Myometrial cell (primary cell): ENCODE results near the genes SSTR4 and SYNDIG1.

DNA sequence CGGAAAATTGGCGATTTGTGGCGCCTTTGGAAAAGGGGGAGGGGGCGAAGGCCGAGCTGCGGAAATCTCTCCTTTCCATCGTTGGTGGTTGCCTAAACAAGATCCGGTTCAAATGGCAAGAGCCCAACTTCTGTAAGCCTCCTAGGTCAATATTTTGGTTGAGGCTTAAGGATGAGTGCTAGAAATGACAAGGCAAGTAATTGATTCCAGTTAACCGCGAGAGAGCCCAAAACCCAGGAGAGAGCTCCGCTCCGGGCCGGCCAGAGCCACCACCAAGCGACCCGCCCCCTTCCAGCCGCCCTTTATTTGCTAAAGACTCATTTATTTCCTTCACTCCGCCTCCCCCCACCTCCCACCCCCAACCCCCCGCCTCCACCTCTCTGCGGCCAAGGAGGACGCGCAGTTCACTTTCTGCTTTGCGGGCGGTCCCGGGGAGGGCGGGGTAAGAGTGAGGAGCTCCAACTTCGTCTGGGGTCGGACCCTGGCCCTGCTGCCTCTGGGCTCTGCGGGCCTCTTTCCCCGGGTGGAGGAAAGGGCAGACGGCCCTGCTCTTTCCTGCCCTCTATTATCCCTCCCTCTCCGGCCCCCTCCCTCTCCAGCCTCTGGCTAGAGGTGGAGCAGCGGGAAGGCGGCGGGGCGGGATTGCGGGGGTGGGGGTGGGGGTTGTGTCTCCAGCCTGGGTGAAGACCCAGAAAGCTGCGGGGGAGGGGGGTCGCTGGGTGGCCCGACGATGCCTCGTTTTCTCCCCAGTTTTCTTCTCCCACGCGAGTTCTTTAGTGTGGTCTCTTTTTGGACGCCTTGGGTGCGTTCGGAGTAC is 965 bp upstream of the NKX2-2 start:
- RAMPAGE, long total RNA, result no peak

GRCh38 chr20:22371750-22372238 is 212.6 kb downstream of the FOXA2 start:
- RAMPAGE, long total RNA, result no peak

DNA sequence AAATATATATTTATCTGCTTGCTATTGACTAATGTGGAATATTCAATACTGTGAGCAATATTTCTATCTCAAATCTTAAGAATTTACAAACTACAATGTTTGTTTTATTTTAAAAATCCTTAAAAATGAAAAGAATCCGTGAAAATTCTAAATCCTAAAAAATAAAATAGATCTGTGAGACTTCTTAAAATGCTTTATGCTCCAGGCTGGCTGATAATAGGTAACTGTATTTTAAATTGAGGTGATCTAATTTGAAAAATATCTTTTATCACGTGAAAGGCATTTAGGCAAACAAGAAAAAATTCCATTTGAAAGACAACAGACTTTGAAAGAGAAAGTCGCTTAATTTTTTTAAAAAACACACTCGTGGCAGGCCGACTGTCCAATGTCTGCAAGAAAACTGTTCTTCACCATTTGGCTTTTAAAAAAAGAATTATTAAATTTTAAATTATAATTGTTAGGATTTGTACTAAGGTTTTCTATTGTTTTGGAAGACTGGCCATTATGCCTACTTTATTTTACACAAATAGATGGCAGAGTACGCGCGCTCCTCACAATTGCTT is 14.0 kb downstream of the FOXA2 start:
- RAMPAGE, long total RNA, result no peak

- RAMPAGE, long total RNA, result no peak
These were observed 138.4 kb upstream of the FOXA2 start for GRCh38 chr20:22722659-22723208.

DNA sequence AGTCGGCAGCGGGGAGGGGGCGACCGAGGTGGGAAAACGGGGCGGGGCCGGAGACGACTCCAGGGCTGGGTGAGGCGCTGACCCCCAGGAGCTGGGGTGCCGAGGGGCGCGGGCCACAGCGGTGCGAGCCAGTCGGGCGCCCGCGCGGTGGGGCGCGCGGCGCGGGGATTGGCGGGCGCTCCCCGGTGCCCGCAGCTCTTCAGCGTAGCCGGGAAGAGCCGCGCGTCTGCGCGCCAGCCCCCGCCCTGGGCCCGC is at the start of gene SSTR4:
TSS of gene SSTR4 (plus strand) at position 151 of the 255 bp plus-strand sequence.
- RAMPAGE, long total RNA, result no peak

GRCh38 chr20:23049210-23049497 is 318 bp downstream of the THBD start:
- RAMPAGE, long total RNA, result no peak

DNA sequence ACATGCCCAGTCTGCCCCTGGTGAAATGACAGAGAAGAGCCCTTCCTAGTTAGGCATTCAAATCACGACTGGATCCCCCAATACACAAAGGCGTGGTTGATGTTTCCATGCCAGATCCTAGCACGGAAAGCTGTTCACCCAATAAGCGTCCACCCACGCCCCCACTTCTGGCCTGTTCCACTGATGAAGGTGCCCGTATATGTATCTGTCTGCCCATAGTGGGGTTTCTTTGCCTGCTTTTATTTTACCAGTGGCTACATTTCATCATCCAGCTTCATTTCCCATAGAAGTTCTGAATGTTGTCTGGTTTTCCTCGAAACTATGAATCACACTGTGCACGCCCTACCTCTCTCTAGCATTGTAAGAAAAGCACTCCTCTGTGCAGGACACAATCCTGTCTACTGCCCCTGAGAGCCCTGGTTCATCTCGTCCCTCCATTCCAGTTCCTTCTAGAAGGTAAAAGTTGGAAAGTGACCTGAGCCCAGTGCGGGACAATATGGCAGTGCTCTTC is 8.8 kb upstream of the CD93 start:
- RAMPAGE, long total RNA, result no peak

- RAMPAGE, long total RNA, result no peak
These were observed 20.3 kb upstream of the CD93 start for GRCh38 chr20:23106254-23107051.

DNA sequence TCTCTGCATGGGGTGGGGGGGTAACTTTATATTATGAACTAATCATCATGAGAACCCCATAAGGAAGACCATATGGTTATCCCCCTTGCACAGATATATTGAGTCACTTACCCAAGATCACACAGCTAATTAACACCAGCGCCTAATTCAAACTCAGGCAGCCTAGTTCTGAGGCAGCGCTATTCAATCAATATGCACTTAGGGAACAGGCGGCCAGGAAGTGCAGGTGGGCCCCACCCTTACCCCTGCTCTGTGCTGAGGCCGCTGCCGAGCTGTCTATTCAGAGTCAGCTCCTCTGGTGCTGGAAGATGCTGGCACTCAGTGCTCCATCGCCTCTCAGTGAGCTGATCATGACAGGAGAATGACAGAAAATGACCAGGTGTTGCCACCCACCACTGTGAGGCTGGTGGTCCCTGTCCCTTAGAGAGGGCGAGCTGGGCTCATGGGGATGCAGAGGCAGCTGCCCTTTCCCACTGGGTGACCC is 42.3 kb upstream of the CD93 start:
- RAMPAGE, long total RNA, result no peak

DNA sequence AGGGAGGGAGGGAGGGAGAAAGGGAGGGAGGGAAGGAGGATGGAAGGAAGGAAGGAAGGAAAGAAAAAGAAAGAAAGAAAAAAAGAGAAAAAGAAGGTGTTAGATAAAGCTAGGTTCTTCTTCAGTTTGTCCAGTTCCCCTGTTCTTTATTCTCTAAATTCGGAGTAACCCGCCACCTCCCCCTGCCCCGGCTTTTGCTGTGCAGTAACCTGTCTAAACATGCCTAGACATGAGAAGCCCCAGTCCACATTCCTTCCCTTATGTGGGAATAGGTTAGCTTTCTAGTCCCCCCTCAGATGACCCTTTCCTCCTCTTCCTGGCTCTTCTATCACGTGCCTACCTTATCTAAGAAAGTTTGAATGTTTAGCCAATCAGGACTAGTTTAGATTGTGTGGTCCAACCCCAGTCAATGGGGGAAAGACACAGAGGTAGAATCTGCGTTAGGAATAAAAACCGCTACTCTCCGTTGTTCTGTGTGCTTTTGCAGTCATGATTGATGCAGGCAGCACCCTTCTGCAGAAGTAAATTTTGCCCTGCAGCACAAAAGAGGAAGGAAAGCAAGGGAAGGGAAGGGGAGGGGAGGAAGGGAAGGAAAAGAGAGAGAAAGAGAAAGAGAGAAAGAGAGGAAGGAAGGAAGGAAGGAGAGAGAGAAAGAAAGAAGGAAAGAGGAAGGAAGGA is 69.0 kb upstream of the CD93 start:
- RAMPAGE, long total RNA, result no peak

- RAMPAGE, long total RNA, result no peak
These were observed 94.3 kb upstream of the CD93 start for GRCh38 chr20:23180274-23180901.

DNA sequence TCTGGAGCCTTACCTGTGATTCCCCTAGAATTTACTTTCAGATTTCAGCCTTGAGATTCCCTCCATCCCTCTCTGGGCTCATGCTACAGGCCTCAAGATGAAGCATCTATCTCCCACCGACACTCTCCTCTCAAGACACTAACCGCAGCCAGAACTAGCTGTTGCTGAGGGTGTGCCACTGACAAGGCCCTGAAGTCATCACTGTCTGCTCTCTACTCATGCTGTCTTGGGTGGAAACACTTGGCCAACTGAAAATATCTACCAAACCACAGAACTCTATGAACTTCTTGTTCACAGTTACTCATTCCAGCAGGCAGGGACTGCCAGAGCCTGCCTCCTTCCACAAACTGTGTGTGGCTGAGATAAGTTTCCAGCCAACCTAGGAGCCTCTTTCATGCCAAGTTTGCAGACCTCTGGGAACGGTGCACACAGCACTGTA is 45.6 kb upstream of the NXT1 start:
- RAMPAGE, long total RNA, result no peak

DNA sequence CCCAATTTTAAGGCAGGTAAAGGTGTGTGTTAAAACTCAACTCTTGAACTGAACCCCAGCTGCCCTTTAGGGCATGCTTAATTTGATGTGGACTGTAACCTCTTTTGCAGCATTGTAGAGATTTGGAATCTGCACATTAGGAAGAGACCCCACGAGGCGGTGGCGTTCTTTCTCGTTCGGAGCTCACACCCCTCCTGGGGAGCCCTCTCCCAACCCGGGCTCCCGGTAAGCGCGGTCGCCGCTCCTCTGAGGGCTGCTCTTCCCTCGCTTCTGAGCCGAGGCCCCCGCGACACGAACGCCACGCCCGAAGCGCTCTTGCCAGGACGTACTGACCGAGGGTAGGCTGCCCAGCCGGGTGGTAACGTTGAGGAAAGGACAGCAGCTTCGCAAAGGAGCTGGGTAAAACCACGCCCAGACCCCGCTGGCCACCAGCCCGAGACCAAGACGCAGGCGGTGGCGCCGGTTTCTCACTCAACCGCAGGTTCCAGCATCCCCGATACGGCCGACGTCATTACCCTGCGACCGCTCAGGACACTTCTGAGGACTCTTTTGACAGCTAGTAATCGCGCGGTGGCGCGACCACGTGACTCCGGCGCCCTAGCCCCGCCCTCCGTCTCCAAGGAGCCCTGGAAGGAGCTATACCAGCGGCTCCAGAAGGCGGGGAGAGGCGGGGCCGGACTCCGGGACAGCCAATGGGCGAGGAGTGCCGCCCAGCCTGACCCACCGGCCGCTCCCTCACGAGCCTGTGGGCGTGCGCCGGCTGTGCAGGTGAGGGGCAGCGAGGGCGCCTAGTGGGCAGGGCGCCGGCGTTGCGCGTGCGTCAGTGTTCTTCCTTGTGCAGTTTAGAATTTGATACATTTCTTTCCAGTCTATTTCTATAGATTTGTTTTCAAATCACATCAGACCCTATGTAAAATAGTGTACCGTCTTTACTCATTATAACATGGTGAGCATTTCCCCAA is 4.1 kb upstream of the GZF1 start:
- RAMPAGE, long total RNA, result no peak

DNA sequence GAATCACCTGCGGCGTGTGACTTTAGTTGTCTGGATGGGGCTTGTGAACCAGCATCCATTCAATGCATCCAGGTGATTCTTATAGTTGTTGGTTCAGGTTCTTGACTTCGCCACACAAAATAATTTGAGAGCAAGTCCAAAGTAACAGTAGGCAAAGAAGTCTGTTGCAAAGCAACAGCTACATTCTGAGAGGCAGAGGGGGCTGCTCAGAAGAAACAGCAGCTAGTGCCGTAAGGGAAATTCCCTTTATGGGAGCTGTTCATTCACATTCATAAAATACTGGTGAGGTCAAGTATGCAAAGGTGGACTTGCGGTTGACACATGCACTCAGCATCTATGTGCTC is 12.7 kb downstream of the CST3 start:
- RAMPAGE, long total RNA, result no peak

- RAMPAGE, long total RNA, result no peak
These were observed 8.9 kb downstream of the CST3 start for GRCh38 chr20:23628426-23629686.

- RAMPAGE, long total RNA, result no peak
These were observed 347 bp upstream of the CST5 start for GRCh38 chr20:23879848-23880341.

DNA sequence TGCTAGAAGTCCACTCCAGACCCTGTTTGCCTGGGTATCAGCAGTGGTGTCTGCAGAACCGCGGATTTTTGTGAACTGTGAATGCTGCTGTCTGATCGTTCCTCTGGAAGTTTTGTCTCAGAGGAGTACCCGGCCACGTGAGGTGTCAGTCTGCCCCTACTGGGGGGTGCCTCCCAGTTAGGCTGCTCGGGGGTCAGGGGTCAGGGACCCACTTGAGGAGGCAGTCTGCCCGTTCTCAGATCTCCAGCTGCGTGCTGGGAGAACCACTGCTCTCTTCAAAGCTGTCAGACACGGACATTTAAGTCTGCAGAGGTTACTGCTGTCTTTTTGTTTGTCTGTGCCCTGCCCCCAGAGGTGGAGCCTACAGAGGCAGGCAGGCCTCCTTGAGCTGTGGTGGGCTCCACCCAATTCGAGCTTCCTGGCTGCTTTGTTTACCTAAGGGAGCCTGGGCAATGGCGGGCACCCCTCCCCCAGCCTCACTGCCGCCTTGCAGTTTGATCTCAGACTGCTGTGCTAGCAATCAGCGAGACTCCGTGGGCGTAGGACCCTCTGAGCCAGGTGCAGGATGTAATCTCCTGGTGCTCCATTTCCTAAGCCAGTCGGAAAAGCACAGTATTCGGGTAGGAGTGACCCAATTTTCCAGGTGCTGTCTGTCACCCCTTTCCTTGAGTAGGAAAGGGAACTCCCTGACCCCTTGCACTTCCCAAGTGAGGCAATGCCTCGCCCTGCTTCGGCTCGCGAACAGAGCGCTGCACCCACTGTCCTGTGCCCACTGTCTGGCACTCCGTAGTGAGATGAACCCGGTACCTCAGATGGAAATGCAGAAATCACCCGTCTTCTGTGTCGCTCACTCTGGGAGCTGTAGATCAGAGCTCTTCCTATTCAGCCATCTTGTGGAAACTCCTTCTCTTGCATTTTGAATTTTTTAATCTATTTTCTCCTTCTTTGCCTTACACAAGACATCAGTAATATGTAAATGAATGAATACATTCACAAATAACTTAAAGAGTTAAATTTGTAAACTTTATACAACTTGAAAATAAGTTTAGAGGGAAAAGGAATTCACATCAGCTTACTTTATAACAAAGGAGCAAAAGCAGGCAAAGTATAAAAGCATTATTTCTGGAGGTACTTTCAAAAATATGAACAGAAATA is 22.9 kb upstream of the CST5 start:
- RAMPAGE, long total RNA, result no peak

DNA sequence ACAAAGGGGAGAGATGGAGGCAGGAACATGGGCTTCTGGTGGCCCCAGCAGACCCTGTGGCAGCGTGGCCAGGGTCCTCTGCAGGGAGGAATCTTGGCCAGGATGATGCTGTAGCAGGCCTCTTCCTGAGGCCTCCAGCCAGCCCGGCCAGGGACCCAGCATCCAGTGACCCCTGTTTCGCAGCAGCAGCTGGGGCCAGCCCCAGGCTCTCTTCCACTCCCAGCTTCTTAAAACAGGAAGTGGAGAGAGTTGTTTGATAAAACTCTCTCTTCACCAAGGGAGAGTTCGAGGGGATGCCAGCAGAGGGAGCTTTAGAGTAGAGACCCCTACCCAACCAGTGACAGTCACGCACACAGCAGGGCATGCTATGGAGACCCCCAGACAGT is 10.1 kb downstream of the GGTLC1 start:
- RAMPAGE, long total RNA, result no peak

GRCh38 chr20:24108867-24109595 is 120.5 kb upstream of the GGTLC1 start:
- RAMPAGE, long total RNA, result no peak

- RAMPAGE, long total RNA, result no peak
These were observed at the start of gene SYNDIG1 for GRCh38 chr20:24468921-24469986. SYNDIG1 (plus strand) TSS chr20:24469629.